ENCODE measurements around a stretch of chr1.

- RRBS: no CpG with 5 or more reads among the region's 11 CpGs
These were observed 4.1 kb upstream of the RBP7 start for GRCh38 chr1:9992797-9993397.

- RRBS: no CpG with 5 or more reads among the region's 1 CpG
These were observed 1.8 kb downstream of the RBP7 start for GRCh38 chr1:9998797-9999186.

DNA sequence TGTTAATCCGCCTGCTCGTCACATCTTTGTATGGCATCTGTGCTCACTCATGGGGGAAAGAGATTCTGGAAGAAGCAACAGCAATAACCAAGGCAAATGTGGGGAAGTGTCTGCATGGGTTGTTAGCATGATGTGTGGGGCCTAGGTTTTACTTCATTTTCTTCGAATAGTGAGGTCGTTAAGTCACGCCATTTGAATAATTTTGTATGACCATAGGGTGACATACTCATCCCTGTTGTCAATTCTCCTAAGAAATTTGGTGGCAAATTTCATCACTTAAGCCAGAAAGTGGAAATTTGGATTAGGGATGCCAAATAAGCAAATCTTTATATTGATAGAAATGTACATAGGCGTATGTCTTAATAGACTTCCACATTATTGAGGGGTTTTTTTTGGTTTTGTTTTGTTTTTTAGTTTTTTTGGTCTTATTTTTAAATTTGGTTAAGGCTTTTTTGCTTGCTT, 92.3 kb downstream of the KIF1B start:
- RRBS: no CpG with 5 or more reads among the region's 6 CpGs

GRCh38 chr1:10310585-10311095, 88.2 kb upstream of the PGD start:
- RRBS: no CpG with 5 or more reads among the region's 3 CpGs

DNA sequence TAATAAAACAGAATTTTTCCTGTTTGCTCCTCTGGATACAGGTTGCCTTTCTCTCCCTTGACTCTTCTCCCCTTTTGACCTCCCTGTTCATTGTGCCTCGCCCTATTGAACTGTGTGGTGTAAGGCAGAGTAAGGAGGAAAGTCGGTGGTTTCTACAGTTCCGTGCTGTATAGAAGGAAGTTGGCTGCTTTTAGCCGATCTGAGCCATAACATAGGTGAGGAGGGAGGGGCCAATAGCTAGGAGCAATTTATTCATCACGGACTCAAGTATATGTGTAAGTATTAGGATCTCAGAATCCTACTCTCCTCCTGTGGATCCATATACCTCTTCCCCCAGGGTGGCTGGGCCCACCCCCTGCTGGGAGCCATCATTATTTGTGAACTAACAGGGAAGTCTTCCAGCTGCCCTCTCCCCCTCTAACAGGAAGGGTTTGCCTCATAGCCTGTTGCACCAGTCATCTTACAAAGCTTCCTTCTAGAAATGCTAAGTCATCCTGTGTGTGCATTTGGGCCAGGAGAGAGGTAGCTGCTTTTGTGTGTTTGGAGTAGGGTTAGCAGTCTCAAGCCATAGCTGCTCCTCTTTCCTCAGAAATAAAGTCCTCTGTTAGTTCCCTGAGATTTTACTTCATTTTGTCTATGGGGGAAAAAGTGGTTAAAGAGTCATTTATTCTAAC, 15.0 kb upstream of the CENPS start:
- RRBS: no CpG with 5 or more reads among the region's 5 CpGs

- RRBS: no CpG with 5 or more reads among the region's 14 CpGs
These were observed 8.0 kb downstream of the CORT start for GRCh38 chr1:10457707-10458445.

DNA sequence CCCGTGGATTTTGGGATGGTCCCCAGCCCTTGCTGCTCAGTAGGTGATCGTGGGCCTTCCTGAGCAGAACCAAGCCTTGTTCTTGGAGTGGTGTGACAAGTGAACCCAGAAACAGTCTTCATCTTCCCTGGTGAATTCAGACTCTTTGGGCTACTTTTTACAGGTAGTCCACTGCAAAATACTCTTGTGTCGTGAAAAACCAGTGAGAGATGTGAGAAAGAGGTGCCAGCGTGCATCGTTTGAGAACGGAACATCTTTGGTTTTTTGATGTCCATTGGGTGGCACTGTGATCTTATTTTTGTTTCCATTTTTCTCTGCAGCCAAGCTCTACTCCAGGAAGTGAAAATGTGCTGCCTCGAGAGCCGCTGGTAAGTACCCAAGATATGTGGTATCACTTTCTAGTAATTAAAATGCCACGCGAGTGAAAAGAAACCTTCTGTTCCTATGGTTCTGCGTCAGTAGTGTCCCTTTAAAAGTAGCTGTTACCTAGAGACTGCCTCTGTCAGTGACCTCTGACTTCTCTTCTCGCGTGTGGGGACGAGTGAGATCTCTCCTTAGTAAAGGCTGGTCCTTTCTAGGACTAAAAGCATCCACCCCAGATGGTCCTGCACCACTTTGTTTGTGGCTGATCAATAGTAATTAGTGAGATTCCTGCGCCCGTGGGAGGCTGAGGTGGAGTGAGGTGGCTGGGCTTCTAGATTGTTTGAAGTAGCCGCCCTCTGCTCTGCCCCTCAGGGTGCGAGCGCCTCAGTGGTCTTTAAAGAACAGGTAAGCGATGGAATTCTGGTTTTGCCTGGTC, 20.4 kb downstream of the PEX14 start:
- RRBS: no CpG with 5 or more reads among the region's 20 CpGs

- RRBS: no CpG with 5 or more reads among the region's 24 CpGs
These were observed 140.4 kb downstream of the PEX14 start for GRCh38 chr1:10614849-10615810.

DNA sequence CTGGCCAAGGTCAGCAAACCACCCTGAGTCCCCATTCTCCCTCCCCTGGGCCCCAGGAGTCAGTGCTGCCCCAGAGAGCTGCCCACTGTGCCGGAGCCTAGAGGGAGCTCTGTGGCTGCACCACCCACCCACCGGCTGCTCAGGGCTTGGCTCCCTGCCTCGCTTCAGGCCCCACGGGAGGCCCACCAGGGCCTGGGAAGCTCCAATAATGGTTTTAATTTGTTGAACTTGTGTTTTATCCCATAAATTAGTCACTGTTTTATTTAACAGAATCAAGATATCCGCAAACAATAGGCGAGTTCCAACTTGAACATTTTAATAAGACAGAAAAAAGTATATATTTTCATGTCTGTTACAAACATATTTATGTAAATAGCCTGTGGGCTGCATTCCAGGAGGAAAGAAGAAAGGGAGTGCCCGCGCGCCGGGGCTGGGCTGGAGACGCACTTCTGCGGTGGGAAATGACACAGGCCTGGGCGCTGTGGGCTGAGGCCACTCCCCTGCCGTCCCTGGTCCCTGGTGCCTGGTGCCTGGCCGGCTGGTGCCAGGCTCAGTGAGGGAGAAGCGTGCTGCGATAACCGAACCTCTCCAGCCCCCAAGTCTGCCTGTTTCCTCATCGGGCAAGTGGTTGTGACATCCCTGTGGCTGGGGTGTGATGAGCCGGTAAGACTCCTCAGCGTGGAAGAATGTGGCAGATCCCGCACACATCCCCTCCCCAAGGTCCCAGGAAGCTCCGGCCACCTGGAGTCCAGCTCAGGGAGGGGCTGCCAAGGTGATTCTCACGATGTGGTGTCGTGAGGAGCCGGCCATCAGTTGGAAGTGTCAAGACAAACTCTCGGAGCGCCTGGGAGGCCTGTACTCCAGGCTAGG, 160.6 kb downstream of the PEX14 start:
- RRBS: 3% methylated on average over 13 of the region's 28 CpGs

DNA sequence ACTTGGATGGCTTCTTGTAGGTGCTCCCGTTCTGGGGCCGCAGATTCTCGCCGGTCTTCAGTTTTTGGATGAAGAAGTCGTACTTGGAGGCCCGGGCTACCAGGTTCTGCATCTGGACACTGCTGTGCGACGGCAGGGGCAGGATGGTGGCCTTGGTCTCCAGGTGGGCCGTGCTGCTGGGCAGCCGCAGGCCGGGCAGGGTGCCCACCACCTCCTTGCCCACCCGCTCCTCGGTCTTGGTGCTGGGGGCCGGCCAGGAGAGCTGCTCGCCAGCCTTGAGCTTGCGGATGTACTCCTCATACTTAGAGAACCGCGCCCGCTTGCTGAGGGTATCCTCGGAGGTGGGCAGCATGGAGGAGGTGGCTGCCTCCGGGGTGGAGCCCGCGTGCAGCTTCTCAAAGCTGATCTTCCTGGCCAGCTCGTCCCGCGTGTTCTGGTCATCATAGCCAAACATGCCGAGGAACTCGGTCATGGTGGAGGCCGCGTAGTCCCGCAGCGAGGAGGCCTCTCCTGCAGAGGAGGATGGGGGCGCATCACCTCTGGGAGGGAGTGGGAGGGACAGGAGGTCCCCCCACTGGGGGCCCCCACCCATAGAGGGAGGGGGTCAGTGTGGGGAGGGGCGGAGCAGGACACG, 136.3 kb downstream of the CASZ1 start:
- RRBS: 98% methylated on average over 9 of the region's 35 CpGs

GRCh38 chr1:10675027-10675684, 121.3 kb downstream of the CASZ1 start:
- RRBS: no CpG with 5 or more reads among the region's 21 CpGs

DNA sequence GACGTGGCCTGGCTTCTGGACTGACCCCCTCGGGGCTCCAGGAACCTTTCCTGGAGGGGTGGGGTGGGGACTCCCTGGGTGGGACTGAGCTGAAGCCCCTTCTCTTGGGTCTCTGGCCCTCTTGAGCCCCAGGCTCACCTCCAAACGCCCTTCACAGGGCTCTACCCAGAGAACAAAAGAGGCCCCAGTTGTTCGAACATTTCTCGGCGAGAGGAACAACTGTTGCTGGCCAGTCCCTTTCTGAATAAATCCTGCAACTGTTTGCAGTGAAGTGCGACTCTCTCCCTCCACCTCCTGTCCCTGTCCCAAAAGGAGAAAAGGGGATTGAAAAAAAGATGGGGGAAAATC, 114.7 kb downstream of the CASZ1 start:
- RRBS: no CpG with 5 or more reads among the region's 7 CpGs

DNA sequence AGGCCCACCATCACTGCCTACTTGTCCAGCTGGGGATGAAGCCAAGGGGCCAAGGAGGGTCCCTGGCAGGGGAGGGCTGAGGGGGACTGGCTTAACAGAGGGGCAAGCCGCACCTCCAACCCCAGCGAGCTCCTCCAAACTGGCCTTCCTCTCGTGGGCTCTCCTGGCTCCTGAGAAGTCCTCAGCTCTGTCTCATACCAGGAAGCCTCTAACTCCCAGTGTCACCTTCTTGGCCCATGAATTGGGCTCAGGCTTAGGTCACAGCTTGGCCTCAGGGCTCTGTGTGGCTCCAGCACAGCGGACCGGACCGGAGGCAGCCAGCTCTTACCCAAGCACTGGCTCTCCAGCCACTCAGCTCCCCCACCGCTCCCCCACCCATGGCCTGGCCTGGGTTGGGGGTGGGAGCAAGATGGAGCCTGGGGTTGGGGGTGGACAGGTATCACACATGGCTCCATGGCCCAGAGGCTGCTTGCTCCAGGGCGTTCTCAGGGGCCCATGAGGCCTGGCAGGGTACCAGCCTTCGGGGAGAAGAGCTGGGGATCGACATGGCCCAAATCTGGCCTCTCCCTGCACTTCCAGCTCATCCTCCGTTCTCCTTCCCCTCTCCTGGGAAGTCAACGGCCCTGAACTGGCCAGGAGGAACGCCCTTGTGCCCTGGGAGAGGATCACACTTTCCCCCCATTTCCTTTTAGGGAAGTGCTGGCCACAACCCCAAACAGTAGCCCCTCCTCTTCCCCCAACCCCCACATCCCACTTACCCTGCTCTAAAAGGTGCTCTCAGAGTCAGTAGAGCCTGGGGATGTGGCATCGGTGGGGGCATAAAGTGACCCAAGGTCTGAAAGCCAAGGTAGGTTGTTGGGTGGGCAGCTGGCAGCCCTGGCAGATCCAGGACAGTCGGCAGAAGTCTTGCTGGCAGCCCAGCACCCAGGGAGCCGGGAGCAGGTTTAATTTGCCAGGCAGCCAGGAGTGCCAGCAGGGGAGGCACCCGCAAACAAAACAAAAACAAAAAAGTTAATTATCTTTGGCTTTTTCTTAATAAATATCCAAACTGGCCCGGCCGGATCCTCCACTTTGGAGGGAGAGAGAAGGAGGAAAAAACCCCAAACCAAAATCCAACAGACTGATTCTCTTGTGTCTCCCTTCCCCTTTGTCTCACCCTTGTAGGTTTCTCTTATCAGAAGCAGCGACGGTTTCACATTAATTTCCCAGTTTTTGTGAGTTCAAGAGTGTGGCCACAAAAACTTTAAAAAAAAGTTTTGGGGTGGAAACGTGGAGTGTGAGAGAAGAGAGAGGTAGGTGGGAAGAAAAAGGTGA, 97.4 kb downstream of the CASZ1 start:
- RRBS: 0% methylated on average over 2 of the region's 22 CpGs

- RRBS: 89% methylated on average over 8 of the region's 32 CpGs
These were observed 61.2 kb downstream of the CASZ1 start for GRCh38 chr1:10734844-10736088.

- RRBS: 65% methylated on average over 4 of the region's 10 CpGs
These were observed 40.2 kb downstream of the CASZ1 start for GRCh38 chr1:10756376-10756608.

GRCh38 chr1:10781160-10781660, 15.2 kb downstream of the CASZ1 start:
- RRBS: no CpG with 5 or more reads among the region's 12 CpGs

- RRBS: 2% methylated on average over 11 of the region's 25 CpGs
These were observed 7.7 kb upstream of the CASZ1 start for GRCh38 chr1:10803738-10804928.

DNA sequence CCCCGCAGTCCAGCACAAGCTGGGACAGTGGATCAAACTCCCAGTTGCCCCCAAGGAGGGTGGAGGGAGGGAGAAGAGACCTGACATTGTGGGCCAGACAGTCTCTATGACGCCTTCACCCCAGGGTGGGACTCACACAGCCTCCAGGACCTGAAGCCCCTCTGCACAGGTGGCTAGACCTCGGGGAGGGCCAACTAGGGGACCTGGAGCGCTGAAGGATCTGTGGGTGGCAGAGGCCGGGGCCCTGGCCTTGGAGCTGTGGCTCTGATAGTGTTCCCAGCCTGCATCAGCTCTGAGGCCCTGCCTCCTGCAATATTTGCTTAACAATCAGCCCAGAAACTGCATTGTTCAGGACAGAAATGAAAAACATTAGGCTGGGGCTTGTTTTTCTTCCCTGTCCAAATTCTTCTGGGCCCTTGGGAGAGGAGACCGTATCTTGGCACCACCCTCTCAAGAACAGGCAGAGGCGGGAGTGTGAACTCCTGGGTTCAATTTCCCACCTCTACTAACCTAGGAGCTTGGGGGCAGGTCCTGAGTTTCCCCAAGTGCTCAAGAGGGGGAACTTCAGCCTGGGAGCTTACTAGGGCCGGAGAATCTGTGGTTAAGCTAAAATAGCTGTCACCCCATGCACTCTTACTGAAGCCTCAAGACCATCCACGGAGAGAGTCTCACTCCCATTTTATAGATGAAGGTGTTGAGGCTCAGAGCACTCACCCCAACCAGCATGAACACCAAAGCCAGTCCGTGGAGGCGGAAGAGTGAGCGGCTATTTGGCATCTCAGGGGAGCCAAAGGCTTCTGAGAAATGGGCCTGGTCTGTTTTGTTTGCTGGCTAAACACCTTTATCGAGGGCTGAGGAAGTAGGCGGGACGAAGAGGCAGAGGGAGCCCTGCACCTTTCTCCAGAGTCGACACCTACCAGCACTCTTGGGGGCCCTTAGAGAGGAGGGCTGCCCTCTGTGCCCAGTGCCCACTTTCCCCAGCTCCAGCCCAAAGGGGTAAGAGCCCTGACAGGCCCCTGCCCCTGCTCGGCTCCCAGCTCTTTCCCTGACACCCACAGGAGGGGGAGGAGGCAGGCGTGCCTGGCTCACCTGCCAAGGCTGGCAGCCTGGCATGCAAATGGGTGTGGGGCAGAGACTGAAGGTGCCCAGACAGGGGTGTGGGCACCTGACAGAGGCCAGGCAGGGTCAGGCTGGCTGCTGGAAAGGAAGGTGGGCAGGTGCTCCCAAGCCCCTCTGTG, 18.9 kb upstream of the CASZ1 start:
- RRBS: no CpG with 5 or more reads among the region's 18 CpGs

- RRBS: 43% methylated on average over 8 of the region's 16 CpGs
These were observed 28.4 kb upstream of the CASZ1 start for GRCh38 chr1:10824900-10825291.

- RRBS: no CpG with 5 or more reads among the region's 17 CpGs
These were observed 2.4 kb downstream of the C1orf127 start for GRCh38 chr1:10979314-10980025.